ENCODE measurements around a stretch of chr18.

GRCh38 chr18:58493921-58494286, 135.0 kb downstream of the ALPK2 start:
- PRO-cap, result no peak
- RAMPAGE, long total RNA, 4 experiments, result no peak in any of the 4 experiments

DNA sequence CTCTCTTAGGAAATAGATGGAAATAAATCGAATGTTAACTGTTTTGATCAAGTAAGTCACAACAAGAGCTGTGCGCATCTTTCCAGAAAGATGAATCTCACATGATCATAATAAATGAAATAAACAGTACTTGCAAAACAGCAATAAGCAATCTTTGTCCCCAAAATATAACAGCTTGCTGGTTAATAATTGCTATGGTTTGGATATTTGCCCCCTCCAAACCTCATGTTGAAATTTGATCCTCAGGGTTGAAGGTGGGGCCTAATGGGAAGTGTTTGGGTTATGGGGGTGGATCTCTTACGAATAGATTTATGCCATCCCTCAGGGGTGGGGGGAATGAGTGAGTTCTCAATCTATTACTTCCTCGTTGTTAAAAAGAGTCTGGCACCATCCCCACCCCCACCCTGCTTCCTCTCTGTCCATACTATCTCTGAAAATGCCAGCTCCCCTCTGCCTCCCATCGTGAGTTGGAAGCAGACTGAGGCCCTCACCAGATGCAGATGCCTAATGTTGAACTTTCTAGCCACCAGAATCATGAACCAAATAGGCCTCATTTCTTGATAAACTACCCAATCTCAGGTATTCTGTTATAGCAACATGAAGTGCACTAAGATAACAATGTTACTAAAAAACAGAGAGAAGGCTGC, 90.3 kb downstream of the ALPK2 start:
- PRO-cap, result no peak
- RAMPAGE, long total RNA, 4 experiments, result no peak in any of the 4 experiments

DNA sequence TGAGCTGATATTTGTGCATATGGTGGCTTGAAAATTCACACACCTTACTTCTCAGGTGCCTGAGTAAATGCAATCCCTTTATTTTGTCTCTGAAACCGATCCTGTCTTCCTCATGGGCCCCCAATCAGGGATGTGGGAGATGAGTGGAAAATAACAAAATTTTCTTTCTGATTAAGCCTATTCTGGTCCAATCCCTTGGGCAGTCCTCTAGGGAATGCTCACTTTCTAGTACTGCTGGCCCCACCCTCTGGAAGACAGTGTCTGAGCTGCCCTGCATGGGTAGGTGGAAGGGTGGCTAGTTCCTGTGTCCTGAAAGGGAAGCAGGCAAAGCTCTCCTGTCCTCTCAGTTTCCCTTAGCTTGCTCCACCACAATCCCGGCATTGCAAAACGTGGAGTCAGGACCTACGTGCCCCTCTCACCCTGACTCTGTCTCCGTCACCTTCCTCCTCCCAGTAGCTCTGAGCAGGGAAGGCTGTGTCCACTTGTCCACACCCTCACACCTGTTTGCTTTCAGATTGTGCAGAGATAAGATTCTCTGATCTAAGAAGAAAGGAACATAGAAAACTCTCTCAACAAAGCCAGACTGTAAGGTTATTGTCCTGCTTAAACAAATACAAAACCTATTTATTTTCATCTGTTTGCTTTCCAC, 79.2 kb downstream of the ALPK2 start:
- PRO-cap, result no peak
- RAMPAGE, long total RNA, 4 experiments, result no peak in any of the 4 experiments

GRCh38 chr18:58556734-58557393, 72.0 kb downstream of the ALPK2 start:
- PRO-cap, result no peak
- RAMPAGE, long total RNA, 4 experiments, result no peak in any of the 4 experiments

- PRO-cap, result no peak
- RAMPAGE, long total RNA, 4 experiments, result no peak in any of the 4 experiments
Observed at GRCh38 chr18:58579508-58580190, 49.2 kb downstream of the ALPK2 start.

DNA sequence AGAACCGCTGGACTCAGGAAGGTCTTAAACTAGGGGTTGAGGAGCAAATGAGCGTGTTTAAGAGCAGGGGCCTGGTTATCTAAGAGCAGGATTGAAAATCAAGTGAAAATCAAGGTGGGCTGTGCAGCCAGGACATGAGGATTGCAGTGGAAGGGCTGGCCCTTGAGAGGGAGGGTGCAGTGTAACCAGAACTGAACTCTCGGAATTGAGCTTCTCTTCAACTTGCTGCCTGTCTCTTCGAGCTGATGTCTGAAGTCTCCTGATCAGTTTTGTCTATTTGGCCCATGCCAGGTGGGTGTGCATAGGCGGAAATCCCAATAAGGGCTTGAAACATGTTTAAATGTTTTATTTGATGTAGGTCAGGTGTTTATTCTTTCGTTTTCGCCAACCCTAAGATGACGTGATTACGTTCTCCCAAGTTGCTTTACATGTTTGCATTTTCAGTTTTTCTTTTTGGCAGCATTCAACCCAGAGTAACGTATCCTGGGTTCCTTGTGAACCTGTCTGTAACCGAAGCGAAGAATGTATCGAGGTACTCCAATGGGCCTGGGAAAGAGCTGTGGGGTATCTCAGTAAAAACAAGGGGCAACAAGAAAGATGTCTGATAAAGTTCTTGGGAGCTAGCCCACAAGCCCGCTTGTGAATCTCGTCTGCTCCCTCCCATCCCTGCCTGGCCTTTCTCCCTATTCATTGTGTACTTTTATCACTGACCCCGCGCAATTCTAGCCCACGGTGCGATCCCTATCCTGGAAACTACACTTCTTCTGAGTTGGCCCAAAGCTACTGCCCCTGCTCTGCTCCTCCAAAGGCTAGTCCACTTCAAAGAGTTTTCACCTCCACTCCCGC, 3.1 kb downstream of the ALPK2 start:
- PRO-cap, result no peak
- RAMPAGE, long total RNA, 4 experiments, result no peak in any of the 4 experiments

DNA sequence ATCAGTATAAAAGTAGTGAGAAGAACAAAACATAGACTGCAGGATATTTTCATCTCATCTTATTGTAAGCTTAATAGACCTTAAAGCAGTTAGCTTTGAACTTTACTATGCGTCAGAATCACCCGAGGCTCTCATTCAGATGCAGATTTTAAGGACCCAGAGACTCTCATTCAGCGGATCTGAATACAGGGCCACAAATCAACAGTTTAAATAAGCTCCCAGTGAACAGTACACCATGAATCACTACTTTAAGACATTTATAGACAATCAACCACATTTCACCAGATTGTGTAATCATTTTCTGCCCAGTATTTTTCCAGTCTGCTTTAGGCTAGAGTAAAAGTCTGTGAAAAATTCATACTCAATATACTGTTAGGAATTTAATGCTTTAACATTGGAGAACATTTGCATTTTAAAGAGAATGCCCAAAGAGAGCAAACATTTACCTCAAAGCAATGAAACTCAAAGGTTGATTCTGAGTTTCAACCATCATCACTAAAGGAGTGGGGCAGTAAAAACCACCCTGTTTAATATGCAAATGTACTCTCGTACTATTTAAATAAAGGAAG, 10.9 kb upstream of the ALPK2 start:
- PRO-cap, result no peak
- RAMPAGE, long total RNA, 4 experiments, result no peak in any of the 4 experiments

DNA sequence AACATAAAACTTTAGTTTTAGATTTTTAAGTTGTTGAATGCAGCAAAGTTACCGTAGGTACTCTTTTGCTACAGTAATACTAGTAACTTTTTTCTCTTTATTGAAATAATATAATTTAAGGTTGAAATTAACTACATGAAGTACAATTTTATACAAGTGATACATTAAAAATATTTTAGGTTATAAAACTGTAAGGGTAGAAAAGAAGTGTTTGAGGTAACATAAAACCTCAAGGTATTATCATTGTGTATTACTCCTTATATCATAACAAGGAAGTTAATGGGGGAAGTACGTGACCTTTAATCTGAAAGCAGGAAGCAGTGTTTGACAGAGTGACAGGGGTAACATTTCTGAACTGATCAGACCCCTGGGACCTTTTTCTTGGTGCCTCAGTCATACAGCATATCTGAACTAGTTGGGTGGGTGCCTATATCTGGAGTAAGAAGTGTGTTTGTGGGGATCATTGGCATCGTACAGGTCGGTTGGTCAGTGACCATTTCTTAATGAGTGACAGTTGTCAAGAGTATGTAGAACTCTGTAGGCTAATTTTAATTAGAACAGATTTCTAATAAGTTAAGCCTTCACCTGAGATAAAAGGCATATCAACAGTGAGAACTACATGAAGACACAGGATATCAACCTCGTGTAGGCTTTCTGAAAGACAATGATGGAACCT, 43.0 kb downstream of the MALT1 start:
- PRO-cap, result no peak
- RAMPAGE, long total RNA, 4 experiments, result no peak in any of the 4 experiments

- PRO-cap, result bidirectional peak, plus-strand start at chr18:58864395, minus-strand start at chr18:58864402
- RAMPAGE, long total RNA, 4 experiments, result no peak in any of the 4 experiments
Observed at GRCh38 chr18:58864289-58864569, 448 bp upstream of the ZNF532 start.

DNA sequence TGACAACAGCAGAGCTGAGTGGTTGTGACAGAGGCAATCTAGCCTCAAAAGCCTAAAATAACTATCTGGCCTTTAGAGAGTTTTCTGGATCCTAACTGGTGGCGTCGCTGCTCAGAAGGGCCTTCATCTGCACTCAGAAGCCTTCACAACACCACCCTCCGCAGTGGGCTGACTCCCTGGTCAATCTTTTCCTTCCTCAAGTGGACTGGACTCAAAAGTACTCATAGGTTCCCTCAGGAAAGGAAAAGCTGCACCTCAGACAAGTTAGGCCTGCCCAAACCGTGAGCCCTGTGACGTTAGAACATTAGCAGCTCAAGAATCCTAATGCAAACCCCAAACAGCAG, 146.9 kb downstream of the CCBE1 start:
- PRO-cap, result no peak
- RAMPAGE, long total RNA, 4 experiments, result no peak in any of the 4 experiments

GRCh38 chr18:59846959-59847637, 52.7 kb upstream of the PMAIP1 start:
- PRO-cap, result no peak
- RAMPAGE, long total RNA, 4 experiments, result no peak in any of the 4 experiments

- PRO-cap, result no peak
- RAMPAGE, long total RNA, 4 experiments, result no peak in any of the 4 experiments
Observed at GRCh38 chr18:59881652-59882846, 17.7 kb upstream of the PMAIP1 start.

DNA sequence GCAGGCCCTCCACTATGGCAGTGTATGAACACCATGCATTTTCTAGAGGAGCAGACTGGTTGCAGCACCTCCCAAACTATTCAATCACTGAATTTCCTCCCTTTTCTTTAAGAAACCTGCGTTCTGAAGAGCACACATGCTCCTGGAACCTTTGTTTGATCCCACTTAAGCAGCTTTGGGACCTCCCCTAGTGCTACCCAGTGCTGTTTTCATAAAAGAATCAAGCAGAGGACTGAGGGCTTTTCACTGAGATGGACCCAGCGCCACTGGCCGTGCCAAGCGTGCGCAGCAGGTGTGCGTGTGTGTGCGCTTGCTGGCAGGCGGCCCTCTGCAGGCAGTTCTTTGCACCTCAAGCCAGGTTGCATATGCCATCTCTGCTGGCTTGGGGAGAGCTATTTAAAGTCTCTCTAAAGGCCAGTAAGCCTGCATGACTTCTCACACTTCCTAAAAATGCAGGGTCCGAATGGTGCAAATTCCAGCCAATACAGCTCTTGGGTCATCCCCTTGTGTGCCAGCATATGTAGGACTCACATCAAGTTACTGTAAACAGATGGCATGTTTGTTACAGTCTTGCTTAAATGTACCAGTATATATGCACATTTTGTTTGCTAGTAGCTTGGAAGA, 255.5 kb downstream of the RNF152 start:
- PRO-cap, result no peak
- RAMPAGE, long total RNA, 4 experiments, result no peak in any of the 4 experiments

DNA sequence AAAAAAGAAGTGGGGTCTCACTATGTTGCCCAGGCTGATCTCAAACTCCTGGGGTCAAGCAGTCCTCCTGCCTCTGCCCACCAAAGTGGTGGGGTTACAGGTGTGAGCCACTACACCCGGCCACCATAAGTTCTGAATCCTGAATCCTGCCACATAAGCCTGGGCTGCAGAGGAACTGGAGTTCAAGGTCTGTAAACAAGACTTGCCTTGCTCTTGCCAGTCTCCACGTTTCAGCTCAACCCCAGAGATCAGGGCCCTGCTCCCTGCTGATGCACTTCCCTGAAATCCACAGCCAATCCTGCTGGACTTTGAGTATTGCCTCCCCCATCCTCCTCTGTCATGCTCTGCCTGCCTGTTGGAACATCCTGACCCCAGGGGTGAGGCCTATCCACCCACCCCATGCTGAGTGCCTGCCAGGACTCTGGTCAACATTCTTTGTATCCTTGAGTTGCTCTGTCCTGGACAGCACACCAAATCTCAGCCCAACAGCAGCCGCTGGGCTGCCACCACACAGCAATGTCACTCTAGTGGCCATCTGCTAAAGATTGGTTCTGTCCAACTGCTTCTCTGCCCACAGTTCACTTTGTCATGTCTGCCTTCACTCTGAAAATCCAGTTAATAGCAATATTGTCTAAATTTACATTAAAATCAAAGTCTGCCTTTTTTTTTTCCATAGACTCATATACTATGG, 243.8 kb downstream of the RNF152 start:
- PRO-cap, result no peak
- RAMPAGE, long total RNA, 4 experiments, result no peak in any of the 4 experiments

DNA sequence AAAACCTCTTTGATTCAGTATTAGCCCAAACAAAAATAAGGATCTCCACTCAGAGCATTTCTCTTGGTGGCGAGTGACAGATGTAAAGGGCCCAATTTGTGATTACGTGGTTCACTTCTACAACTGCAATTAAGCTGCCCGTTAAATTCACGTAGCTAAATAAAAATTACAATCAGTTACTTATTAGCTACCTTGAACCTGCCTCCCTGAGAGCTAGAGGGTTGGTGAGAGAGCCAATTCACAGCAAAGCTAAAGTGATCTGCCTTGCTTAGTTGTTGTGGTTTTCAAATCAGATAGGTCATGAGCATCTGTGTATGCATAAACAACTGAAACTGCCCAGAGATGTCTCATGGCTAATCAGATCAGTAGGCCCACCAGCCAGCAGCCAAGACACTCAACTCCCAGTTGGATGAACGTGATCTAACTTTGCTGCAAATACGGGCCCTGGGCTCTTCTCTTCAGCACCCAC, 156.6 kb downstream of the RNF152 start:
- PRO-cap, result no peak
- RAMPAGE, long total RNA, 4 experiments, result no peak in any of the 4 experiments

DNA sequence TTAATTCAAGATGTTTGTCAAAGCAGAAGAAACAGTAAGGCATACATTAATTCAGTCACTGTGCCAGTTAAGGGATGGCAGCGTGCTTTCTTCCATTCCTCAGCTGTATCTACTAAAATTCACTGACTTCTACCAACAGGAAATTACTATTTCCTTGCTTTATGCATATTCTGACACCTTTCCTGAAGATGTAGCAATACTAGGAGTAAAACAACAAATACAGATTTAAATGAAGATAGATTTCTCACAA, 59.9 kb downstream of the RNF152 start:
- PRO-cap, result no peak
- RAMPAGE, long total RNA, 4 experiments, result no peak in any of the 4 experiments

GRCh38 chr18:61847711-61848504, 44.9 kb downstream of the RNF152 start:
- PRO-cap, result no peak
- RAMPAGE, long total RNA, 4 experiments, result no peak in any of the 4 experiments

DNA sequence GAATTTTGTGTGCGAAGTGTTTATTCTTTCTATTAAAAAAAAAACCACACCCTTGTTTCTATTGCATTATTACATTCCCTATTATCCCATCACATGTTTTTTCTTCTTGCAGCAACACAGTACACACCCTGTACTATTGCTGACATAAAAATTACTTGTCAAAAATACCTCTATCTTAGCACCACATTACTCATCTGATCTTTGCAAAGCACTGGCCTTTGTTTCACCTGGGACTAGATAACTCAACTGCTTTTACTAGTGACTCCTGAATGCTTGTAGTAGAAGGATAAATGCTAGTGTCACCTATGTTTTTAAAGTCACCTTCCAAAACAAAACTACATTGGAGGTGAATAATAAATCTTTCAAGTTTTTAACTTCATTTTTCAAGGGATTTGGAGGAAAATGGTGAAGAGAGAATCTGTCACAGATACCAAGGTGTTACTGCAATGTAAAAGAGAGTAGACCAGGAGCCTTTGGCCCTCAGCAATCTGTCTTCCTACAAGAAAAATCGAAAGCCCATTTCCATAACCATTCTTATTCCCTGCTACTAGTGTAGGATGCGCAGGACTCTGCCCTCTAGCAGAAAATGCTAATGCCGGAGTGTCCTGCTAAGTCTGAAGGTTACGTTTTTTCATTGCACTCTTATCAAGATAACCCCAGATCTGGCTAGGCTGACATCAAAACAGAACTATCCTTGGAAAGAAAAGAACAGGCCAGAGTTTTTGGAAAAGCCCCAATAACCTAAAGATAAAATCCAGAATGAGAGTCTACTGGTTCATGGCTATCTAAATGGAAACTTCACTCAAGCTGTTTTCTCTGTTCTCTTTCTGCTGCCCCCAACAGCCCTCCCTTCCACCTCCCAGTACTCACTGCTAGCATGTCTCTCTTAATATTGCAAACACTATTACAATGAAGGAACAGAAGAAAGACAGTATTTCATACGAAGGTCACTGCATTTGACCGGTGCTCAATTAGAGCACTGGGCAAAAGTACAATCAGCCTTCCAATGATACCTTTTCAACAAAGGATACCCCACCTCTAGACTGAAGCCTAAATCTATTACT, 1.1 kb downstream of the RNF152 start:
- PRO-cap, result no peak
- RAMPAGE, long total RNA, 4 experiments, result no peak in any of the 4 experiments

GRCh38 chr18:61941564-61941800, 48.7 kb upstream of the RNF152 start:
- PRO-cap, result no peak
- RAMPAGE, long total RNA, 4 experiments, result no peak in any of the 4 experiments

GRCh38 chr18:62089205-62089653, 97.6 kb downstream of the PIGN start:
- PRO-cap, result no peak
- RAMPAGE, long total RNA, 4 experiments, result no peak in any of the 4 experiments